SK-N-MC (cell line): ENCODE data around the genes GPR162 and LPCAT3.

GRCh38 chr12:6469830-6470105 lies 709 bp downstream of the VAMP1 start:
- RRBS: no CpG with 5 or more reads among the region's 3 CpGs

GRCh38 chr12:6533194-6533663 lies 1.1 kb upstream of the GAPDH start:
- RRBS: 7% methylated on average over 1 of the region's 11 CpGs

DNA sequence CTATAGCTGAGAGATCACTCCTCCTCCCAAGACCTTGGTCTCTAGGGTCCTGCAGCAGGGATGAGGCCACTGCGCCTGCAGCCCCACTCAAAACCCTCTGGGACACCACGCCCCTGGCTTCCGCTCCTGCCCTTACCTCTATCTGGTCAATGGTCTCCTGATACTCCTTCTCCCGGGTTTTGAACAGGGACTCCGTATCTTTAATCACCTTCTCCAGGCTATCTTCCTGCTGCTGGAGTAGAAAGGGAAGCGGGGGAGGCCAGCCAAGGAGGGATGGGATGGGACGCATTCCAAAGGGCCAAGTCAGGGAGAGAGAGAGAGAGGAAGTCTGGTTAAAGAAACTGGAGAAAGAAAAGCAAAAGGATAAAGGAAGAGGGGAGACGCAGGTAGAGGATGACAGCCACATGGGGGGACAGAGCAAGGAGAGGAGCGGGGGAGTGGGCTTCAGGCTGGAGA lies 7.9 kb downstream of the IFFO1 start:
- RRBS: no CpG with 5 or more reads among the region's 9 CpGs

- RRBS: no CpG with 5 or more reads among the region's 9 CpGs
These were observed 996 bp upstream of the IFFO1 start for GRCh38 chr12:6556624-6557451.

GRCh38 chr12:6605185-6605616 lies 2.0 kb downstream of the CHD4 start:
- RRBS: no CpG with 5 or more reads among the region's 3 CpGs

DNA sequence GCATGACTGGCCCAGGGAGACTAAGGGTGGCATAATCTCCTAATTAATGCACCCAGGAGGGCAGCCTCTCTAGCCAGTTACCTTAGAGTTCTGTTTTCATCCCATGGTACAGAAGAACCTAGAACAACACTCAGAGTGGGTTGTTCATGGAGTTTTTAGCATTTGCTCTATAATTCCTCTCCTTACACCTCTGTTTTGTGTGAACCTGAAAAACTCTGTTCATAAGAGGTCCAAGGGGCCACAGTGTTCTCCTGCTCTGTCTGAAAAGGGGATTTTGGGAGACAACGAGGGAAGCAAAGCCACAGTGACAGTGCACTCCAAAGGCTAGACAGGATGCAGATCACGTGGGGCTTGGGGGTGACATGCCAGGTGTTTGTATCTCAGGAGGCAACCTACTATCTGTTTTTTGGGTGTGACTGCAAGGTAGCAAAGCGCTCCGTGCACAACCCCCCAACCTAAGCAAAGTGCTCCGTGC lies 5.0 kb upstream of the CHD4 start:
- RRBS: no CpG with 5 or more reads among the region's 5 CpGs

DNA sequence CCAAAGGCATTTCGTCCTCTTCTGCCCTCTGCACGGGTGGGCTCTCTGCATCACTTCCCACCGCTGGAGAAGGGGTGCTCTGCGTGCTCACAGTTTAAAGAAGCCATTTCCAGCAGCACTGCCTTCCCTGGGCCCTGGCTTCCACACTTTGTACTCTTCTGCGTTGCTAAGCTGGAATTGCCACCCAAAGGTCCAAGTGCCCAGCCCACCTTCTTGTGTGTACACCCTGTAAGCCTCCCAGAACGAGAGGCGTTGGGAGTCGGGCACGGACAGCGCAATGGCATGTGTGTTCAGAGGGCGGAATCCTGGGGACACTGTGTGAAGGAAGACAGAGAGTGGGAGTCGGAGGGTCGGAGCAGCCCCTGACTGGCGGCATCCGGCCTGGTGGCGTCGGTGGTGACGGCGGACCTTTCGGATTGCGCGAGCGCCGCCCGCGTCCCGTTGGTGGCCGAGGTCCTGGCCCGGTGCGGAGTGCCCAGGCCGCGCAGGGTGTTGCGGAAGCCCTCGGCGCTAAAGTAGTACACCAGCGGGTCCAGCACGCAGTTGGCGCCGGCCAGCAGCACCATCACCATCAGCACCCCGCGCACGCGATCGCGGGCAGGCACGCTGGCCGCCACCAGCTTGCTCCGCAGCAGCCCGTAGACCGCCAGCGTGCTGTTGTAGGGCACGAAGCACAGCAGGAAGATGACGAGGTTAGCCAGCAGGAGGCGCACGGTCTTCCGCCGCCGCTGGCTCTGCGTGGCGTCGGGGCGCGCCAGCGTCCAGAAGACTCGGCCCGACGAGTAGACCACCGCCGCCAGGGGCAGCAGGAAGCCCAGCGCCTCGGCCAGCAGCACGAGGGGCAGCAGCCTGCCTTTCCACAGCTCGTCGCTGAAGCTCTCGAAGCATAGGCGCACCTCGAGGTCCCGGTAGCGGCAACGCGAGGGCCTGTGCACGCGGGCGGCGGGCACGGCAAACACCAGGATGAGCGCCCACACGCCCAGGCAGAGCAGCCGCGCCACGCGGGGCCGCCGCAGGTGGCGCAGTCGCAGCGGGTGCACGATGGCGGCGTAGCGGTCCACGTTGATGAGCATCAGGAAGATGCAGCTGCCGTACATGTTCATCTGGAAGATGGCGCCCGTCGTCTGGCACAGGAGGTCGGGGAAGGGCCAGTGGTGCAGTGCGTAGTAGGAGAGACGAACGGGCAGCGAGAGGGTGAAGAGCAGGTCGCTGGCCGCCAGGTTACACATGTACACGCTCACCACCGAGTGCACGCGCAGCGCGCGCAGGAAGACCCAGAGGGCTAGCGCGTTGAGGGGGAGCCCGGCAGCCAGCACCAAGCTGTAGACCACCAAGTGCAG lies 13.1 kb upstream of the CHD4 start:
- RRBS: 97% methylated on average over 15 of the region's 123 CpGs

GRCh38 chr12:6638084-6638758 lies 2.5 kb upstream of the LPAR5 start:
- RRBS: no CpG with 5 or more reads among the region's 15 CpGs

- RRBS: no CpG with 5 or more reads among the region's 2 CpGs
These were observed 5.3 kb upstream of the LPAR5 start for GRCh38 chr12:6641070-6641351.

DNA sequence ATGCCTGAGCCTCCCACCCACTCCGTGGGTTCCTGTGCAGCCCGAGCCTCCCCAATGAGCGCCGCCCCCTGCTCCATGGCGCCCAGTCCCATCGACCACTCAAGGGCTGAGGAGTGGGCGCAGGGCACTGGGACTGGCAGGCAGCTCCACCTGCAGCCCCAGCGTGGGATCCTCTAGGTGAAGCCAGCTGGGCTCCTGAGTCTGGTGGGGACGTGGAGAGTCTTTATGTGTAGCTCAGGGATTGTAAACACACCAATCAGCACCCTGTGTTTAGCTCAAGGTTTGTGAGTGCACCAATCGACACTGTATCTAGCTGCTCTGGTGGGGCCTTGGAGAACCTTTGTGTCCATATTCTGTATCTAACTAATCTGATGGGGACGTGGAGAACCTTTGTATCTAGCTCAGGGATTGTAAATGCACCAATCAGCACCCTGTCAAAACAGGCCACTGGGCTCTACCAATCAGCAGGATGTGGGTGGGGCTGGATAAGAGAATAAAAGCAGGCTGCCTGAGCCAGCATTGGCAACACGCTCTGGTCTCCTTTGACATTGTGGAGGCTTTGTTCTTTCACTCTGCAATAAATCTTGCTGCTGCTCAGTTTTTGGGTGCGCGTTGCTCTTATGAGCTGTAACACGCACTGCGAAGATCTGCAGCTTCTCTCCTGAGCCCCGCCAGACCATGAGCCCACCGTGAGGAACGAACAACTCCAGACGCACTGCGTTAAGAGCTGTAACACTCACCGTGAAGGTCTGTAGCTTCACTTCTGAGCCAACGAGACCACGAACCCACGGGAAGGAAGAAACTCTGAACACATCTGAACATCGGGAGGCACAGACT lies 8.2 kb upstream of the PIANP start:
- RRBS: no CpG with 5 or more reads among the region's 26 CpGs

DNA sequence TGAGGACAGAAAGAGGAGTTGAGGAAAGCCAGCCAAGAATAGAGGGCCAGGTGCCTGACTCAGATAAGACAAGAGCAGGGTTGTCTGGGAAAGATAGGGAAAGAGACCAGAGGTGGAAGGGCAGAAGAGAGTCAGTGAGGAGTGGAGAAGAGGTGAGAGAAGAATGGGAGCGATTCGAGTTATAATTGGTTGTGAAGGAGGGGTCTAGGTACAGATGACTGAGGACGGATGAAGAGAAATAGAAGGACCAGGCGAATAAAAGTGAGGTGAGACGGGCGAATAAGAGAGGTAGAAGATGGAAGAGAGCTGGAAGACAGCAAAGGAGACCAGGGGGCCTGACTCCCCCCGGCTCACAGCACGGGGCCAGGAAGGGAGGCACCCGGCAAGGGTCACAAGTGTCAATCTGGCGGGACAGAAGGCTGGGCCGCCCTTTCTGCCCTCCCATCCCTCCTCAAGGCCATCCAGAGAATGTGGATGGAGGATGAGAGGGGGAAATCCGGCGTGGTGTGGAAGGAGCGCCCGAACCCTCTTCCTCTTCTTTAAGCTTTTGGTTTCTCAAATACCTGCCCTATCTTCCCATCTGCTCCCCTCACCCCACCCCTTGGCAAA lies 686 bp upstream of the PTMS start:
- RRBS: 44% methylated on average over 2 of the region's 15 CpGs

DNA sequence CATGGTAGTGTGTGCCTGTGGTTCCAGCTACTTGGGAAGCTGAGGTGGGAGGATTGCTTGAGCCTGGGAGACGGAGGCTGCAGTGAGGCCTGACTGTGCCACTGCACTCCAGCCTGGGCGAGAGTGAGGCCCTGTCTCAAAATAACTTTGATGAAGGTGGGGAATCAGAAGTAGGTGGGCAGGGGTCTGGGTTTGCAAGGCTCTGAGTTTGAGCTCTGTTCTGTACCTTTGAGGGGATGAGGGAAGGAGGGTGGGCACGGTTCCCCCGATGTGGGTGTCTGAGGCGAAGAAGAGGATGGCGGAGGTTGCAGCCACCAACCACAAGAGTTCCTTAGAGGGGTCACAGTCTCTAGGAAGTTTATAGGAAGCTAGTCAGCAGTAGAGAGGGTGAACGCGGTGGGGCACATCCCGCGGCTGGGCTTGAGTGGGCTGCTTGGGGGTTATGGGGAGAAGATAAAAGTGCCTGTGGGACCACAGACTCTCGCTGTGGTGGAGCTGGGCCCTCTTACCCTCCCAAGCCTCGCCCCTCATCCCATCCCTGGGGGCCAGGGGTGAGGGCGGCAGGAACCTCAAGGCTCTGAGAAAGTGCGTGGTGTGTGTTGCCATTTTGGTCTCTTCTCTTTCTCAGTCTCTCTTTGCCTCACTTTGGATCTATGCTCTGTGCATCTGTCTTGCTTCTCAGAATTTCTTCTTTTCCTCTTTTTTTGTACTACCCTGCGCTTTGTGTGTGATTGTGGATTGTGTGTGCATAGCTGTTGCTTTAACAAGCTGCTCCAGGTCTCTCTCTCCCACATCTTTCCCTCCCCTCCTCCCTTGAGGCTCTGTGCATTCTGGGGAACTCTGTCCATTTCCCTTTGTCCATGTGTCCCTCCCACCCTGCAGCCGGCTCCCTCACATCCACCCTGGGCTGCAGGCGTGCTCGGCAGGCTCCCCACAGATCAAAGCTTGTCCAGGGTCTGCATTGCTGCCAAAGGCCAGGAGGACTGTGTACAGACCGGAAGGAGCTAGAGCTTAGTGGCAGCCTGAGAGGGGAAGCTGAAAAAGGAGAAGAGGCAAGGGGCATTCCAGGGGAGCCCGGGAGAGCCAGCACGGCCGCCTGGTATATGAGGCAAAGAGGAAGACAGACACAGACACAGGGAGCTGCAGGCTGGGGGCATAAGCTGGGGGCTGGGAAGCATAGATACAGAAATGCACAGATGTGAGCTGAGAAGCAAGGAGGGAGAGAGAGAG lies 2.8 kb downstream of the CD4 start:
- RRBS: 70% methylated on average over 4 of the region's 22 CpGs

DNA sequence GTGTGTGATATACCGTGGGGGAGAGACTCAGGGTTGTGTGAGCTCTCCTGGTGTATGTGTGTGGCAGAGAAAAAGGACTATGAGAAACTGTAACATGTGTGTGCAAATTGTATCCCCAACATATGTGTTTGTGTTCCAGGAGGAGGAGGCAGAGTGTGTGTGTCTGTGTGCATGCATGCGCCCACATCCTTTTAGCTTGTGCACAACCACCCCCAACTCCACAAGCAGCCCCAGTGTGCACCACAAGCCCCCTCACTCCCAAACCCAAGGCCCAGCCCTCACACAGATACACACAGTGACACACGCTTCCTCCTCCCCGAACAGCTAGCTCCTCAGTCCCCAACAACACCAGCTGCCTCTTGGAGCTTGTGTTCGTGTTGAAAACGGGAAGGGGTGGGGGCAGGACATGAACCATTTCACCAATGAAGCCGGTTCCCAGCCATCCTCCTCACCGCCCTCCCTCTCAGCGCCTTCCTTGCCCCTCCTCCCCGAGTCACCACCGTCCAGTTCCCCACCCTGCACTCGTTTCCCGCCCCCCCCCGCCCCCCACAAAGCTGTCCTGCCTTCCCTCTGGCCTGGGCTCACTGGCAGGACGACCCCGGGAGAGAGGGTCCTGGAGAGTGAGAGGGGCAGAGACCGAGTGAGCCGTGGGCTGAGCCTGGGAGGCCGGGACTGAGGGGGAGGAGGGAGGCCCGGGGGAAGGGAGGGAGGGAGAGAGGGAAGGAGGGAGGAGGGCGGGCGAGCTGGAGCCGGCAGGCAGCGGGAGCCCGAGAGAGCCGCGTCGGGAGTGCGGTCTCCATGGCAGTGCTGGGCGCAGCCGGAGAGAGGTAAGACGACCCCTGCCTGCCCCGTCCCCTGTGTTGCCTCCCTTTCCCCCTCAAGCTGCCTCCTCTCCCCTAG lies at the start of gene GPR162:
TSS of gene GPR162 (plus strand) at position 748 of the 900 bp plus-strand sequence.
- RRBS: 2% methylated on average over 10 of the region's 33 CpGs

- RRBS: no CpG with 5 or more reads among the region's 6 CpGs
These were observed 12.7 kb upstream of the SPSB2 start for GRCh38 chr12:6885872-6886173.

- RRBS: 16% methylated on average over 4 of the region's 9 CpGs
These were observed 8.7 kb downstream of the PHB2 start for GRCh38 chr12:6961797-6962131.

GRCh38 chr12:6981079-6982137 lies 10.7 kb downstream of the EMG1 start:
- RRBS: no CpG with 5 or more reads among the region's 12 CpGs

- RRBS: no CpG with 5 or more reads among the region's 5 CpGs
These were observed 1.3 kb downstream of the LPCAT3 start for GRCh38 chr12:7016896-7017477.

DNA sequence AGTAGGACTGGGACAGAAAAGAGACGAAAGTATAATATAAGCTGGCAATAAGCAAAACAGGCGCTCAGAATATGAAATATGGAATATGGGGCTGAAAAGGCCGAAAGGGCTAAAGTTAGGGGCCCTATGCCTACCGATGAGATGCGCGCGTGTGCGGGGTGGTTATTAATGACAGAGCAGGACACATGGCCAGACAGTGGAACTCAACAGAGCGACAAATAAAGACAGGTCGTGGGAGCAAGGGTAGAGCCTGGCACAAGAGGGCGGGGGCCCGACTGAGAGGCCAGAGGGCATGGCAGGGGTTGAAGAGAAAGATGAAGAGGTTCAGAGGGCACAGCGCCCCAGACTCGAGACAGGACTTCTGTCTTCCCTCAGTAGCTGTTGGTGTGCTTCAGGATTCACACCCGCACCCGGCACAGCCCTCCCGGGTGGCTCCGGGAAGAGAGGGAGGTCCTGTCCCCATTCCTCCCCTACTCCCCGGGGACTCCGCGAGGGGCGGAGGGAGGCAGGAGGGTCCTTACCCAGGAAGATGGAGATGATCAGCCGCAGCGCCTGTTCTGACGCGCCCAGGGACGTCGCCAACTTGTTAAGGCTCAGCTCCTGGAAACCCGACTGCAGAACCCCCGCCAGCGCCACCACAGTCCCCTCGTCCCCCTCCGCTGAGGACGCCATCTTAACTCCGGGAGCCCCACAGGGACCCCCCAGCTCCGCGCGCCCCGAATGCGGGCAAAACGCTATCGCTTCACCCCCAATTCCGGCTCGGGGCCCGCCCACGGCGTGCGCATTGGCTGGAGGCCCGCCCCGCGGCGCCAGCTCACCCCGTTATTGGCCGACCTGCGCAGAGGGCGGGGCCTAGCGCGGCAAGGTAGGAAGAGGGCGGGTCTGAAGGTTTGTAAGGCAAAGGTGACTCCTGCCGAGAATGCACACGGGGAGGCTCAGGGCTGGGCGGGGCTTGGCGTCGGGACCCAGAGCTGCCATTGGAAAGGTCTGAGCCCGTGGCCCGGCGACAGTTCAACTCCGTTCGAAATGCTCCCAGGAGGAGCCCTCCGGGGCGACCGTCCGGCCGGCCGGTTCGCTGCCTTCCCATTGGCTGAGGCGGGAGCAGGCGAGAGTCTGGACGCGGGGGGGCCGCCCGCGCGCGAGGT lies at the start of gene LPCAT3:
TSS of gene LPCAT3 (minus strand) at position 724 of the 1,145 bp plus-strand sequence.
- RRBS: under 1% methylated on average over 23 of the region's 85 CpGs

GRCh38 chr12:7093682-7094714 lies 1.8 kb upstream of the C1R start:
- RRBS: no CpG with 5 or more reads among the region's 17 CpGs

GRCh38 chr12:7111957-7112507 lies 3.0 kb upstream of the C1RL start:
- RRBS: no CpG with 5 or more reads among the region's 5 CpGs